ENCODE data around the genes MALRD1 and SKIDA1.

DNA sequence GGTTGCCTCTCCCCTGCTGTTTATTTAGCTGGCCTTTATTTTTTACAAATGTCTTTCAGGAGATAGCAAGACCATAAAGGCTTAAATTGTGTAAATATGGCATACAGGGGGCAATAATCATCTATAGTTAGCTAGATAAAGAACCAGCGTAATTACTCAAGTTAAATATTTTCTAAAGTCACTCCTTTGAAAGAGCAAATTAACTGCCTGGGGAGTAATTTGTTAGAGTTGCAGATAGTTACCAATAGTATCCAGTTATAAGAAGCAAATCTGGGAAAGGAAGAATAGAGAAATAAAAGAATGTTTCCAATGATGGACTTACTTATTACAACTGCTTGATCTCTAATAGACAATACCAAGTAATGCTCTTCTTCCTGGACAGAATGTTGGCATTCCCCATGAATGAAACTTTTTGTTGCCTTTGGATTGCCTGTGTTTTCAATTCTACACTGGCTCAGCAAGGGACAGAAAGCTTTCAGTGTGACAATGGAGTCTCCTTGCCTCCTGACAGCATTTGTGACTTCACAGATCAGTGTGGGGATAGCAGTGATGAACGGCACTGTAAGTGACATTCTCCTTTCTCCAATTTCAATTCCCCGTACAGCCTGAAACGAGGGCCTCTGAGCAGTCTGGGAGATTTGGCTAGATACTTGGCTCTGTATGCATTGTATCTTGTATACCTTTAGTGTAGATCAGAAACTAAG, at the start of gene MALRD1:
TSS of gene MALRD1 (plus strand) at position 225 of the 704 bp plus-strand sequence.
- RAMPAGE, total RNA, result no peak

DNA sequence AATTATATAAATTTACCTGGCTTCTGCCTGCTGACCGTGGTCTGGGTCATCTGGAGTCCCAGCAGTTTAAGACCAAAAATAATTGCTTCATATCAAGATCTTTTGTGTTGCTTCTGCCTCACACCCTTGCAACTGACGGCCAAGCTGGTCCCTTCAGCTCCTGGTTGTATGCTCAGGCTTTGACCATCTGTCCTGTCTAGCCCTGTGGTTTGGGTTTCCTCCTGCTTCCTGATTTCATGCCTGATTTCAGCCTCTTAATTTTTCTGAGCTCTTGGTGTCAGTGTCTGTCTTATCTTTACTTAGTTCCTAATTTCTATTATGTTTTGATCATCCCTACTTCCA, 87.9 kb upstream of the PLXDC2 start:
- RAMPAGE, total RNA, result no peak

GRCh38 chr10:19825608-19826058, 9.4 kb downstream of the PLXDC2 start:
- RAMPAGE, total RNA, result no peak

GRCh38 chr10:19833843-19834521, 17.8 kb downstream of the PLXDC2 start:
- RAMPAGE, total RNA, result no peak

- RAMPAGE, total RNA, result no peak
Measured at GRCh38 chr10:19835360-19836172, 19.3 kb downstream of the PLXDC2 start.

GRCh38 chr10:19905526-19906395, 89.5 kb downstream of the PLXDC2 start:
- RAMPAGE, total RNA, result no peak

DNA sequence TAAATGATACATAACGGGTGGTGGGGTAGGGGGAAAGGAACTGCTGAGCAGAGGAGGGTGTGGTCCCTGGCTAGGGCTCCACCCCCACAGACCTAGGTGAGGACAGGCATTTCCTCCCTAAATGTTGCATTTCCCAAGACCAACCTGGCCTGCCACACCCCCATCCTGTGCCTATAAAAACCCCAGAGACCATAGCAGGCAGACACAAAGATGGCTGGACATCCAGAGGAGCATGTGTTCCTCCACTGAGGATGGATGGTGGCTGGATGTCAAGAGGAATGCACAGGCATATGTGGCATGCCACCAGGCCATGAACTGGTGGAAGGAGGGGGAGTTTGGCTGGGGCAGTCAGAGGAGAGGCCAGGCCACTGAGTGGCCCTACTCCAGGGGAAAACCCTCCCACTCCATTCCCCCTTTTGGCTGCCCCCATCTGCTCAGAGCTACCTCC, 104.0 kb downstream of the PLXDC2 start:
- RAMPAGE, total RNA, result no peak

- RAMPAGE, total RNA, result no peak
Measured at GRCh38 chr10:19921201-19921856, 105.1 kb downstream of the PLXDC2 start.

DNA sequence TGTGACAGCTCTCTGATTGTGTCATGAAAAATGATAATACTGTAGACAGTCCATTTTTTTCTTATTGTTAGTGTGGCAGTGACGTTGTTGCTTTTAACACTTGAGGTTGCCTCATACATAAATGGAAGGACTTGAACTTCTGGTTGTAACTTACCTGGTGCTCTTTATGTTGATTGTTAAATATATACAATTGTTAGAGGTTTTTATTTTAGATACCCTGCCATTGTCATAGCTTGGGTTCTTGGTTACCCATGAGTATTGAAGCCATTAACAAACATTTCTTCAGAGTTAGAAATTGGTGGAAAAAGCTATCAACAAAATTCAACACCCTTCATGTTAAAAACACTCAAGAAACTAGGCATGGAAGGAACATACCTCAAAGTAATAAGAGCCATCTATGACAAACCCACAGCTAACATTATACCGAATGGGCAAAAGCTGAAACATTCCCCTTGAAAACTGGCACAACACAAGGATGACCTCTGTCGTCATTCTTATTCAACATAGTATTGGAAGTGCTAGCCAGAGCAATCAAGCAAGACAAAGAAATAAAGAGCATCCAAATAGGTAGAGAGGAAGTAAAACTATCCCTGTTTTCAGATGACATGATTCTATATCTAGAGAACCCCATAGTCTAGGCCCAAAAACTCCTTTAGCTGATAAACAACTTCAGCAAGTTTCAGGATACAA, 232.7 kb downstream of the PLXDC2 start:
- RAMPAGE, total RNA, result no peak

DNA sequence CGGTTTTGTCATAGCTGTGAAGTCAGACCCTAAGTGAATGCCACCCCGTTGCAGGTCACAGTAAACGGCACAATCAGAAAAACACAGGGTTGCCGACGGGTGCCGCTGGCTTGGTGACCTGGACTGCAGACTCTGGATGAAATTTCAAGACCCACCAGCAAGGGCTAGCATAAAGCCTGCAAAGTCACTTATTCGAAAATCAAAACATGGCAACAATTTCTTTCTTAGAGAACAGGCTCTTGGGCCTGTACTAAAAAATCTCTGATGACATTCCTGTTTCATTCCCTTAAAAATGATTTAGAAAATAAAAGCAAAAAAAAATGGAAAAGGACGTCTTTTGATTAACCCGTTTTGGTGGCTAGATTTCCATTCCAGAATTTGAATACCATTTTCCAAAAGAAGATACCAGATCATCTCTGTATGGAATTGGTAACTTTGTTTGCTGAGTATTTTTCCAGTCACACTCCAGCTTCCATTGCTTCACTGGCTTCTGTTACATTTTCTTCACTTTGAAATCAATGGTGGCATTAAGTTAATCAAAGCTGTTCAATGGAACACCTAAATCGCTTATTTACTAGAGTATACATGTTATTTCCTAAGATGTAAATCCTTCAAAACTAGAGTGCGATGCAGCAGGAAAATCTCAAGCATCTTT, 112.8 kb downstream of the NEBL start:
- RAMPAGE, total RNA, result no peak

DNA sequence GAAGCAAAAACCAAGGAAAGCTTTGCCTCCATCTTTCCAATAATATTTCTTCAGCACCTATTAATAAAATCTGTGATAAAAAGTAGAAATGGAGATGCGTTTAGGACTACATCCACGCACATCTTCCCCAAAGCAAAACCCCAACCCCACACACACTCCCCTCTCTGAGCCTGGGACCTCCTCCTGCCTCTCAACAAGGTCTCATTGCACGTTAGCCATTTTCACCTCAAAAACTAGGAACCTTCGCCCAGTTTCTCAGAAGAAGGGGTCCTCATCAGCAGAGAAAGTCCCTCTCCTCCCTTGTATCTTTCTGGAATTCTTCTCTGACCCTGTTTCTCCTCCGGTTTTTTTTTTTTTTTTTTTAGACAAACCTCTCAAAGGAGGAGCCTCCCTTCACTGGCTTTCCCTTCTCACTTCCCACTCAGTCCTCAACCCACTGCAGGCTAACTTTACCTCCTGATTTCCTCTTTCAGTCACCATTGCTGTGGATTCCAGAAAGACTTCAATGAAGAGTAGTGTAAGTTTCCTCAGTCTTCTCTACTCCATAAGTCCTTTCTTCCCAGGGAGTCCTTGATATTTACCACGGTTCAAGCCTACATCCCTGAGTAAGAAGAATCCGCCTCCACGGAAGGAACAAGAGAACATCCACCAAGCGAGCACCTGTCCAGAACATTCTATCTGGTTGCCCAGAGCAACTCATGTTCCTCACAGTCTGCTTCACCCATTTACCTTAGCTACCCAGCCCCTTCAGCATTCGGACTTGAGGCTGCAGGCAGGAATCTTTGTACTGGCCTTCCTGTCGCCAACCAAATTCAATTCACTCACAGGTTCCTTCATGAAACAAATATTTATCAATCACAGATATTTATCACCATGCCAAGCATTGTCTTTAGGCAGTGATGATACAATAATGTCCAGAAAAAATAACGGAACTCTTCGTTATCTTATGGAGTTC, 250.2 kb upstream of the NEBL start:
- RAMPAGE, total RNA, result no peak

- RAMPAGE, total RNA, result no peak
Measured at GRCh38 chr10:21350467-21350842, 175.0 kb downstream of the SKIDA1 start.

DNA sequence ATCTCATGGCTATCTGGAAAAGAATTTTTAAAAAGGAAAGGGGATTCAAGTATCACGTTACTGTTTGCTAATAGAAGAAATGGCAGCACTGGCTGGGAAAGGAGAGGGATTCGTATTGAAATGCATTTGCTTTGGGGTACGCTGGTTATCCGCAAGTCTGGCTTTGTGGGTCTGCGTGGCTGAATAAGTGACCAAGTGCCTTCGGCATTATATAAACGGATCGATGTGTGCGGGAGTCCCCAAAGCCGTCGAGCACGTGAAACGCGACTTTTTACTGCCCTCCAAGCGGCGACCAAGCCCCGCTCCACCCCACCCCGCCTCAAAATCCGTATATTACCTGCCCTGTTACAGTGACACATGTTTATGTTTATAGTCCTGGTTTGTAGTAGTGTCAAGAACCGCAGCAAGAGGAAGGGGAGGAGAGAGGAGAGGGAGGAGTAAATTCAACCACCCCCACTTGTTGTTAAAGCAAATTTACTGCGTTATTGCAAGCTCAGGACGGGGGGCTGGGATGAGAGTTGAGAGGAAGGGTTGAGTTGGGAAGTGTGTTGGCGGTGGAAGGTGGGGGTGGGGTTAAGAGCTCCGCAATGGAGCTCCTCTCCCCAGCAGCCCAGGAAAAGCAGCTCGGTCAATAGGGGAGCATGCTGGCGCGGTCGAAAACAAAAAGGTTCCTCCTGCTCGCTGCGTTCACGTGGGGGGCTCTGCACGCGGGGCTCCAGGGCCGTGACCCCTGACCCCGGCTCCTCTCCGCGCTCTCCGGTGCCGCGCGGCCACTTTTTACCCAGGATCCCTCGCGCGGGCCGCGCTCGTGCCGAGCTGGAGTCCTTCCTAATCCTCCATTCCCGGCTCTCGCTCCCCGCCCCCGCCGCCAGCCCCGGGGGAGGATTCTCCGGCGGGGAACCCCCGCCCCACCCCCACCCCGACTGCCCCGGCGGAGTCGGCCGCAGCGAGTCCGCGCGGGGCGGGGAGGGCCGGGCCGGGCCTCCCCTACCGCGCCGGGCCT, at the start of gene SKIDA1:
TSS of gene SKIDA1 (minus strand) at position 473 of the 1,003 bp plus-strand sequence.
- RAMPAGE, total RNA, result no peak

GRCh38 chr10:21981653-21982791, 21.5 kb downstream of the DNAJC1 start:
- RAMPAGE, total RNA, result no peak

DNA sequence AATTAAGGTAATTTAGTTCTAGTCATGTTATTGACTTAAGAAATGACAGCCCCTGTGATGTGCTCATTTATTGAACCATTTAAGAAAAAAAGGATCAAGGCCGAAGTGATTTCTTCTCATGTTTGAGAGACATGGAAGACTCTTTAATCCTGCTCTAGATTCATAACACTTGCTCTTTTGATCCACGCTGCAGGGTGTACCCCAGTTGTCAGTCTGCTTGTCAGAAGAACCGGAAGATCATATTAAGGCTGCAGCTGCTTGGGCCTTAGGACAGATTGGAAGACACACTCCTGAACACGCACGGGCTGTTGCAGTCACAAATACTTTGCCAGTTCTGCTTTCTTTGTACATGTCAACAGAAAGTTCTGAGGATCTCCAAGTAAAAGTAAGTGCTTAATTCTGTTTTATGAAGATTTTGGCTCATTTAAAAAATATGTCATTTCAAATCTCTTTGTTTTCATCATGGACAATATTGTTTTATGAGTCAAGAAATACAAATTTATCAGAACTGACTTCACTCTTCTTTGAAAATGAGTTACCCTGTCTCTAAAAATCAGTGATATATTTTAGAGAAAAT, 46.3 kb downstream of the SPAG6 start:
- RAMPAGE, total RNA, result no peak

DNA sequence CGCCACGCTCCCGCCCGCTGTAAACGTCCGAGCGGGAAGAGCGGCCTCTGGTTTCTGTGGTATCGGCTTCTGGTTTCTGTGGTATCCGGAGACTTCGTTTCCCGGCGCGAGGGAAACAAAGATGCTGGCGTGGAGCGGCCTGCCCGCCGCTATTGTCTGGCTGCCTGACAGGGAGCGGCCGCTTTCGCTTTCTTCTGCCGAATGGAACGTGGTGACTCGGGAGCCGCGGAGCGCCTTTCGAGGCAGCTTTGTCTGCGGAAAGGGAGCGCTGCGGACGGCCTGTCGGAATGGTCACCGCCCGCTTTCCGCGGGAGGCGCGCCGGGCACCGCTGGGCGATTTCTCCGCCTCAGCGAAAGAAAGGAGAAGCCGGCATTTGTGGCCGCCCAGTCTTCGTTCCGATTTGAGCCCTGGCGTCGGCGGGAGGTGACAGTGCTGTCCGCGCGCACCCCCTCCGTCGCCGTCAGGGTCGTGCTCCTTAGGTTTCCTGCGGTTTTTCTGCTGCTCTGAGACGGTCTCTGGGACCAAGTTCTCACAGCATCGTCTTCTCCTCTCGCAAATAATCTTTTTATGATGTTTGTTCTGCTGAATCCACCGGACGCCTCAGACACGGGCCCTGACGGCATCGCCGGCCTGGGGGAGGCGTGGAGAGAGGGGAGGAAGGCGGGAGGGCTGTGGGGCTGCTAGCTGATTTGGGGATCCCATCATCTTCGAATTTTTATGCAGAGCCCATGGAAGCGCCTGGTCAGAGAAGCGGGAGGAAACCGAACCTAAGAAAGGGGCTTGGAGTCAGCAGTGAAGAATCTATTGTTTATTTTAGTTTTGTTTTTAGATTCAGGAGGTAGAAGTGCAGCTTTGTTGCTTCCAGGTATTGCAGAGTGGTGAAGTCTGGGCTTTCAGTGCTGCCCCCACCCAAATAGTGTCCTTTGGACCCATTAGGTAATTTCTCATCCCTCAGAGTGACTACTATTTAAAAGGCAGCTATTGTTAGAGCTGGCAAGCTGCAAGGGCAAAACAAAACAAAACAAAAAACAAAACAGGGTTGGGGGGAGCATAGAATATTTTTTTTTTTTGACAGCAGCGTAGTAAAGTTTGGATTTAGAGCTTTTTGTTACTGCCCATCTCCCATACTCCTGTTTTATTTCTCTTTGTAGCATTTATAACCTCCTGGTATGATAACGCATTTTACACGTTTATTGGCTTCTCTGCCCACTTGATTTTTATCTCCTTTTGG, 92.3 kb downstream of the SPAG6 start:
- RAMPAGE, total RNA, result no peak

DNA sequence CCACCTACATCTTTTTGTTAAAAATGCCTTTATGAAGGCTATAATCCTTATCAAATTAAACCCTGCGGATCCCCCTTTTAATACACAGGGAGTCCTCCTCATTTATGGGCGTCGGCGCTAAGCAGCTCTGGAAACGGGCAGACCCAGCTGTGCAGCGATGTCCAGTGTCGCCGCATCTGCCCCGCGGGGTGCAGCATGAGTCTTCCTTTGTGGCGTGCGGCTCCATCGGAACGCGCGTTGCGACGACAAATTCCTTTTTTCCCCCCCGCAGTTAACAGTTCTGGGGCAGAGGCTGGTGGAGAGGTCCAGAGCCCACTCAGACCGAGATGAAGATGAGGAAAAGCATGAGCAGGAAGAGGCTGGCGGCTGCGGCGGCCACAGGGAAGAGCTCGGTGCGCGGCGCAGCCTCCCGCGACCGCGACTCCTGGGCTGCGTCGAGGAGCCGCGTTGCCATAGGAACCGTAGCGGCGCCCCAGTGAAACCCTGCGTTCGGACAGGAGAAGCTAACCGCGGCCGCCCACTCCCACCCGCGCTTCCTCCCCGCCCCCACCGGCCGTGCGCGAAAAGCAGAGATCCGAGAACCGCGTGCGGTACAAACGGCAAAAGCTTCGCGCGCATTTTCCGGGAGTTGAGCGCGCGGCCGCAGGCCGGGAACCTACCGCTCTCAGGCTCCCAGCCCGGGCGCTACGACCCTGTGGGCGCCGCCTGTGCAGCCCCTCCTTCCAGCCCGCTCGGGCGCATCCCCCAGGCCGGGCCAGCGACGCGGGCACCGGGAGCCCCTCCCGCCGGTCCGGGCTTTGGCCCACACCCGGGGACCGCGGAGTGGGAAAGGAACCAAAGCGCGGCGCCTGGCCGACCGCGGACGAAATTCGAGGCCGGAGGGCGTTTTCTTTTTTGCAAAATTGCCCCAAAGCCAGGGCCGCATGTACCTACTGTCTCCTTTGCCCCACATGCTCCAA, 130.7 kb downstream of the SPAG6 start:
- RAMPAGE, total RNA, result no peak

- RAMPAGE, total RNA, result no peak
Measured at GRCh38 chr10:22534566-22535720, 179.4 kb downstream of the PIP4K2A start.

DNA sequence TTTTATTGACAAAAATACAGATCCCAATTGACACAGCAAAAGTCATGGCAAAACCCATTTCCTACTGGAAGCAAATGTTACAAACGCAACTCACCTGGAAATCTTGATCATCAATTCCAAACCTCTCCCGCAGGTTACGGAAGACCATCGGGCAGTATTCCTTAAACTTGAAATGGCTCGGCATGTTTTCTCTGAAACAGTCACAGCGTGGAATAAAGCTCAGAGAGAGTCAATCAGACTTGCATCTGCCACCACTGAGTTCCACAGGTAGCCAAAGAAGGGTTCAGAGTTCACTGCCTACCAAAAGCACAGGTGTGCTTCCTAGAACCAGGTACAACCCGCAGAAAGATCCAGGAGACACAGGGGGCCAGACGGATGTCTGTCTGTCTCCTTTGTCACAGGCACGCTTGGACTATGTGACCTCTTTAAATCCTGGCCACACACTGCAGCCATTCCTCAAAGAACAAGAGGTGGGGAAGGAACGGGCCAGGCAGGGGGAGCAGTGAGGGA, 106.5 kb downstream of the PIP4K2A start:
- RAMPAGE, total RNA, result no peak

DNA sequence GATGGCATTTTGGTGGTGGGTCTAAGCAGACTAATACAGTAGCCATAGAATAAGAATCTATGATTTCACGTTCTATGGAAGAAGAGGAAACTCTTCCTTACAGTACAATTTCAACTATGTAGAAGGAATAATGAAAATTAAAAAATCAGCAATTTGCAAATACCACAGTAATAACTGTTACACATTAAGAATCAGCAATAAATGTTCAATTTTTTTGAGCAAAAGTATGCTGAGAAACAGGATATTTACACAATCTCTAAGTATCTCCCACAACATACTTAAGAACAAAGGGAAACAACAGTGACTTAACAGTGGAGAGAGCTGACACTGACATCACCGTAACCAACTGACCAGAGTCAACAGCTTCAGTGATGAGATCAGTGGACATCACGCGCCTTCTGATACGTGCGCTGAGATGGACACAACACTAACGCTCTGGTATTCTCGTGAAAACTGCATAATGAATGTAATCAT, 82.8 kb downstream of the PIP4K2A start:
- RAMPAGE, total RNA, result no peak

All from foreskin keratinocyte (primary cell).